HL-60 (cell line): ENCODE results near the gene NOS3.

- RRBS: no CpG with 5 or more reads among the region's 1 CpG
These were observed 12.4 kb downstream of the GIMAP6 start for GRCh38 chr7:150619741-150620216.

DNA sequence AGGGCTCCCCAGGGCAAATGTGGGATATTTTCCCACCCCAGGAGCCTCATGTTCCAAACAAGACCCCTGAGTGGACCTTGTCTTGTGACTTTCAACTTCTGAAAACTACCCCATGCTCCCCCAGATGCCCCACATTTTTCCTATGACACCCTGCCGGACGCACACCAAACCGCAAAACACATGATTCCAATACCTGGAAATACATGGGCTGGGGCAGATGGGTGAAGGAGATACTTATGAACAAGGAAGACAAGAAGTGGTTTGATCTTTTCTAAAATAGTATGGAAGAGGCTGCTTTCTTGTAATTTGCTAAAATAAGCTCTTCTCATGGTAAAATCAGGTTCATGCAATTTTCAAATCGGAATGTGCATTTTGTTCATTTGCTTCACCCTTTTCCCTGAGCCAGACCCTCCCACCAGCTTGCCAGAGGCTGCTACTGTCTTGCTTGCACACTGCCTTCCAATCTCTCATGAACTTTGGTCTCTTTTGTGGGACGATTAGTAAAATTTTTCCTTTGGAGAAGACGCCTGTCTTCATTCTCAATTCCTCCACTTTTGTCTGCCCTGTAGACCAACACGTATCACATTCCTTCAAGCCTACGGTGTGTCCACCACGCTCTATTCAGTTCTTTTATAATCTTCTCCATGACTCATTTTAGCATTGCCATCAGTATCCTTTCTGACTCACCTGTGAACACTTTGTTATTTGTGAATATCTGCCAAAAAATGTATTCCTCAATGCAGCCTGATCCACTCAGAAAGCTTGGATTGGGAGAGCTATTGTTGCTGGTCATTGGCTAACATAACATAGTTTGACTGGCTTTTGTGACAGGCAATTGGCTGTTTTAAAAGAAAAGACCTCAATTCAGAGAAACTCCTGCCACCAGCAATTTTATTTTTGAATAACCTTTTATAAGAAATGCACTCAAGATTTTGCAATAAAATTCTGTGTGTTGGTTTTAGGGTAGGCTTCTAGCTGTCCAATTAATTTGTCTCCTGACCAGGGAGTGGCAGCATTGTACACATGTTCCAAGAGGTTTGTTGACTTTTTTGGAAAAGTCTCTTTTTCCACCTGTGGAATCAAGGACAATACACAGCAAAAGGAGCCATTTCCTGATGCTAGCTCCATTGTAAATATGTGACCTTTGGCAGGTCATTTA lies 1.4 kb downstream of the GIMAP5 start:
- RRBS: no CpG with 5 or more reads among the region's 9 CpGs

- RRBS: no CpG with 5 or more reads among the region's 1 CpG
These were observed 17.0 kb downstream of the GIMAP5 start for GRCh38 chr7:150754222-150754692.

- RRBS: no CpG with 5 or more reads among the region's 10 CpGs
These were observed 16.0 kb downstream of the TMEM176B start for GRCh38 chr7:150783967-150784701.

GRCh38 chr7:150793684-150794330 lies 6.4 kb downstream of the TMEM176B start:
- RRBS: no CpG with 5 or more reads among the region's 5 CpGs

GRCh38 chr7:150807806-150808611 lies 7.4 kb downstream of the TMEM176A start:
- RRBS: no CpG with 5 or more reads among the region's 11 CpGs

DNA sequence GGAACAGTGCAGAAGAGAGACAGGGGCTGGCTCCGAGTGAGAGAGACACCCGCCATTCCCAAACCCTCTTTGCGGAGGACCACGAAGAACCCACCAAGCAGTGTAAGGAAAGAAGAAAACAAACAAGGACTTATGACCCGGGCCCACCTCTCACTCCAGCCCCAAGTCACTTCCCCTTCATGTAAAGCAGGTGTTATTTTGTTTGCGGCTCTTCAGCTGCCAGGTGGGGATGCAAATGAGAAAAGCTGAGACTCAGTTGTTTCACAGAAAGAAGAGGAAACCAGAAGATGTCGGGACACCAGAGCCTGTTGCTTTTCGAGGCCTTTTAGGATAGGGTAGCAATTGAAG lies 45.1 kb downstream of the AOC1 start:
- RRBS: no CpG with 5 or more reads among the region's 8 CpGs

DNA sequence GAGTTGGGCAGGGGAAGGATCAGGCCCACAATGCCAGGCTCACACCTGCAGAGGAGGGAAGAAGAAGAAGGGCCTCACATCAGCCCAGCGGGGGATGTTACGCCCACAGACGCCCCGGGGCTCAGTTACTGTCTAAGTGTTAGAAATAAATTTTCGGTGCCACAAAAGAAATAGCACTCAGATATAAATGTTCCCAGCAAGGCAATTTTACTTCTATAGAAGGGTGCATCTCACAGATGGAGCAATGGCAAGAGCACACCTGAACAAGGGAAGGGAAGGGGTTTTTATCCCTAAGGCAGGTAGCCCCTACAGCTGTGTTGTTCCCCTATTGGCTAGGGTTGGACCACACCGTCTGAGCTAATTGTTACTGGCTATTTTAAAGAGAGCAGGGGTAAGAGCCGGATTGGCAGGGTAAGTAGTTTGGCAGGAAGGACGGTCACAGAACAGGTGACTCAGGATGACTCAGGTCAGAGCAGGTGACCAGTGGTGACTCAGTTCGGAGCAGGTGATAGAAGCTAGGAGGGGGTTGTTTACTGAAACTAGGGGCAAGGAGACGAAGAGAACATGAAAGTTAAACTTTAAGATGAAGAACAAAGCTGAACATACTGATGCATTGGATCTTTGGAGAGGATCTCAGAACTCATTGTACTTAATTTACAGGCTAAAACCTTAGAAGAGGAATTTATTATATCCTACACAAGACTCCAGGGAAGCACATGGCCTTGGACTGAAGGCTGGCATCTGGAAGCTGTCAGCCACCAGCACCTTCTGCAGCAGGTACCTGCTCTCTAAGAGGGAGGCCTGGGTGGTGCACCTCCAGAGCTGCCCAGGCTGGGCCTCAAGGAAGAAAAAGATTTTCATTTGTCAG lies at the start of gene NOS3:
Gene NOS3, plus strand, starts transcription at position 494 of the 868 bp plus-strand sequence.
- RRBS: no CpG with 5 or more reads among the region's 10 CpGs

GRCh38 chr7:151018085-151019074 lies 5.9 kb downstream of the ATG9B start:
- RRBS: 5% methylated on average over 5 of the region's 102 CpGs

GRCh38 chr7:151078918-151079229 lies 1.7 kb downstream of the FASTK start:
- RRBS: no CpG with 5 or more reads among the region's 8 CpGs

- RRBS: 3% methylated on average over 59 of the region's 84 CpGs
These were observed 1.1 kb downstream of the AGAP3 start for GRCh38 chr7:151087121-151088093.

GRCh38 chr7:151089911-151090306 lies 3.6 kb downstream of the AGAP3 start:
- RRBS: 97% methylated on average over 3 of the region's 11 CpGs

GRCh38 chr7:151115990-151116501 lies 29.8 kb downstream of the AGAP3 start:
- RRBS: no CpG with 5 or more reads among the region's 7 CpGs

DNA sequence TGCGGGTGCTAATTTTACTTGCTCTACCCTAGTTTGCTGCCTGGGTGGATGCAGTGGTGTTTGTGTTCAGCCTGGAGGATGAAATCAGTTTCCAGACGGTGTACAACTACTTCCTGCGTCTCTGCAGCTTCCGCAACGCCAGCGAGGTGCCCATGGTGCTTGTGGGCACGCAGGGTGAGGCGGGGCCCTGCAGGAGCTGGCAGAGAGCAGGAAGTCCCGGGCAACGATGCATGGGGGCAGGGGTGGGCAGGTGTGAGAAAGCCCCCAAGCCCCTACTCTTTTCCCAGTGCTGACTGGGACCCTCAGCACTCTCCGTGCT lies 31.3 kb downstream of the AGAP3 start:
- RRBS: no CpG with 5 or more reads among the region's 11 CpGs

GRCh38 chr7:151235863-151237187 lies 4.0 kb downstream of the CHPF2 start:
- RRBS: no CpG with 5 or more reads among the region's 20 CpGs

- RRBS: 10% methylated on average over 4 of the region's 17 CpGs
These were observed 2.6 kb upstream of the SMARCD3 start for GRCh38 chr7:151251038-151251621.

GRCh38 chr7:151254125-151254842 lies 5.8 kb upstream of the SMARCD3 start:
- RRBS: no CpG with 5 or more reads among the region's 11 CpGs

GRCh38 chr7:151256482-151257072 lies 8.1 kb upstream of the SMARCD3 start:
- RRBS: 83% methylated on average over 5 of the region's 16 CpGs

- RRBS: no CpG with 5 or more reads among the region's 6 CpGs
These were observed 36.7 kb upstream of the NUB1 start for GRCh38 chr7:151304912-151305278.

DNA sequence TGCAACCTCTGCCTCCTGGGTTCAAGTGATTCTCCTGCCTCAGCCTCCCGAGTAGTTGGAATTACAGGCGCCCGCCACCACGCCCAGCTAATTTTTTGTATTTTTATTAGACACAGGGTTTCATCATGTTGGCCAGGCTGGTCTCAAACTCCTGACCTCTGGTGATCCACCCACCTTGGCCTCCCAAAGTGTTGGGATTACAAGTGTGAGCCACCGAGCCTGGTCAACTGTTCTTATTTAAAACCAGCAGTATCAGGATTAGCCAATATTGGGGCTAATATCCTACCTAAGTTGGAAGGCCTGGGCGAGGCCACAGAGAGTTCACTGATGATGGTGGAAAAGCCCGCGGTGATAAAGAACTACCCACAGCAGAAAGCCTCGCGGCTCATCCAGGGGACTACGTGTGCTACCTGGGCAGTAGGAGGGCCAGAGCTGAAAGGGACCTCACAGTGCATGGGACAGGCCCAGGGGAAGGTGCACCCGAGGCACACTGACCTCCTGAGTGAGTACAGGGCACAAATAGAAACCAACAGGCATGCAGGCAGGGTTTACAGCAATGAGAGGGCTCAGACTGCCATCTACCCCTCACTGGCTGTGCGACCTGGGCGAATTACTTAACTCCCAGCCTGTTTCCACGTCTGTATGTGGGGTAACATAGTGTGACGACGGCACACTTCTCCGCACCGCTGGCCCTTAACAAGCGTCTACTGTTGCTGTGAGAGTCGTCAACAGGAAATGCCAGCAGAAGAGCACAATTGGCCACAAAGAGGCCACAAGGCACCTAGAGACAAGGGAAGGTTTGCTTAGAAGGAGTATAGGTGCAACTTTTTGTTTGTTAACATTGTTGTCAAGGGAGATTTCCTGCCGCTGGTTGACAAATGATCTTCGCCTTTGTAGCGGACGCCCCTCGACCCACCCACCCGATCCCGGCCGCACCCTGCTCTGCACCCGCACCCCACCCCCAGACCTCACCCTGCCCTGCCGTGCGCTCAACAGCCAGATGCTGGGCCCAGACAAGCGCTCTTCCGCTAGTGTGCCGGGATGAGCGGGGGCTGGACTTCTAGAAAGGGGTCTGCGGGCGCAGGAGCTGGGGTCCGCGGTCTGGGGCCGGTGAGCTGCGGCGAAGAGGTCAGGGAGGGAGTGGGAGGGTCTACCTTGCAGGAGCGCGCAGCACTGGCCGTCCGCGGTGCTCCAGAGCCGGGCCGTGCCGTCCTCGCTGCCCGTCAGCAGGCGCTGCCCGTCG lies 1.1 kb downstream of the WDR86 start:
- RRBS: 18% methylated on average over 20 of the region's 56 CpGs